Epidermal melanocyte (primary cell): ENCODE measurements around a stretch of chr20.

DNA sequence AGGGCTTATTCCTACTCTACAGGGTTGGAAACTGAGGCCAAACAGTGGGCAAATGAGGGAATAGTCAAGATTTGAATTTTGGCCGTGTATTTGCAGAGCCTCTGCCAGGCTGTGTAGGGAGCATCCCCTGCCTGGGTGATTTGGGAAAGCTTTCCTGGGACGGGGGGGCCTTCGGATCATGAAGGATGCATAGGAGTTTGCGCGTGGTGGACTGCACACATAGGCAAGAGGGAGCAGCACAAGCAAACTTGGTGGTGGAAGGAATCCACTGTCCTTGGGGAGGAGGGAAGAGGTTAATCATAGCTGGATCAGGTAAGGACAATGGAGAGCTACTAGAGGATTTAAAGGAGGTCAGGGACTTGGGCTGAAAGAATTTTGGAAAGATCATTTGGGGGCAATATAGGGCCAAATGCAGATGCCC is 2.4 kb downstream of the PTPRA start:
- RRBS, result no CpG with 5 or more reads among the region's 5 CpGs

DNA sequence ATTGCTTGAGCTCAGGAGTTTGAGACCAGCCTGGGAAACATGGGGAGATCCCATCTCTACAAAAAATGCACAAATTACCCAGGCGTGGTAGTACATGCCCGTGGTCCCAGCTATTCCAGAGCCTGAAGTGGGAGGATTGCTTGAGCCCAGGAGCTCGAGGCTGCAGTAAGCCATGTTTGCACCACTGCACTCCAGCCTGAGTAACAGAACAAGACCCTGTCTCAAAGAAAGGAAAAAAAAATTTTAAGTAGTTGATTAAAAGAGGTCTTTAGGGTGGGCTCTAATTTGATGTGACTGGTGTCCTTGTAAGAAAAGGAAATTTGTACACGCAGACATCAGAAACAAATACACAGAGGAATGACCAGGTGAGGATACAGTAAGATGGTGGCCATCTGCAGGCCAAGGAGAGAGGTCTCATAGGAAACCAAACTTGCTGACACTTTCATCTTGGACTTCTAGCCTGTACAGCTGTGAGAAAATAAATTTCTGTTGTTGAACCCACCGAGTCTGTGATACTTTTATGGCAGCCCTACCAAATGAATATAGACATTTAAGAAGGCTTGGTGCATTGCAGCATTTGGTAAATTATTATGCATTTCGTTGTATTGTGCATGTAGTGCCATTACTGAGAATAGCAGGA is 56.4 kb downstream of the PTPRA start:
- RRBS, result no CpG with 5 or more reads among the region's 6 CpGs

GRCh38 chr20:2946814-2947157 is 73.5 kb downstream of the PTPRA start:
- RRBS, result no CpG with 5 or more reads among the region's 1 CpG

- RRBS, result no CpG with 5 or more reads among the region's 4 CpGs
Measured at GRCh38 chr20:2957831-2958385, 84.6 kb downstream of the PTPRA start.

DNA sequence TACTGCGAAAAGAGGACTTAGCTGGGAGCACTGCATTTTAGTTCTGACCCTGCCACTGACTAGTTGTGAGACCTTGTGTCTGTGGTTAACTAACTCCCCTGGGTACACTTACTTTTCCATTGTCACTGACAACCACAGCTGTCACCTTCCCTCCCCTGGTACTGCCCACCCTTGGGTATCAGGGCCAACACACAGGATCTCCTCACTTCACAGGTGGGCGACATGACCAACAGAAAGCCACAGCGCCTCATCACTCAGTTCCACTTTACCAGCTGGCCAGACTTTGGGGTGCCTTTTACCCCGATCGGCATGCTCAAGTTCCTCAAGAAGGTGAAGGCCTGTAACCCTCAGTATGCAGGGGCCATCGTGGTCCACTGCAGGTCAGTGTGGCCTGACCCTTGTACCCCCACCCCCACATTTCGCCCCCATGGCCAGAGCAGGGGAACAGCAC is 21.6 kb upstream of the GNRH2 start:
- RRBS, result no CpG with 5 or more reads among the region's 7 CpGs

DNA sequence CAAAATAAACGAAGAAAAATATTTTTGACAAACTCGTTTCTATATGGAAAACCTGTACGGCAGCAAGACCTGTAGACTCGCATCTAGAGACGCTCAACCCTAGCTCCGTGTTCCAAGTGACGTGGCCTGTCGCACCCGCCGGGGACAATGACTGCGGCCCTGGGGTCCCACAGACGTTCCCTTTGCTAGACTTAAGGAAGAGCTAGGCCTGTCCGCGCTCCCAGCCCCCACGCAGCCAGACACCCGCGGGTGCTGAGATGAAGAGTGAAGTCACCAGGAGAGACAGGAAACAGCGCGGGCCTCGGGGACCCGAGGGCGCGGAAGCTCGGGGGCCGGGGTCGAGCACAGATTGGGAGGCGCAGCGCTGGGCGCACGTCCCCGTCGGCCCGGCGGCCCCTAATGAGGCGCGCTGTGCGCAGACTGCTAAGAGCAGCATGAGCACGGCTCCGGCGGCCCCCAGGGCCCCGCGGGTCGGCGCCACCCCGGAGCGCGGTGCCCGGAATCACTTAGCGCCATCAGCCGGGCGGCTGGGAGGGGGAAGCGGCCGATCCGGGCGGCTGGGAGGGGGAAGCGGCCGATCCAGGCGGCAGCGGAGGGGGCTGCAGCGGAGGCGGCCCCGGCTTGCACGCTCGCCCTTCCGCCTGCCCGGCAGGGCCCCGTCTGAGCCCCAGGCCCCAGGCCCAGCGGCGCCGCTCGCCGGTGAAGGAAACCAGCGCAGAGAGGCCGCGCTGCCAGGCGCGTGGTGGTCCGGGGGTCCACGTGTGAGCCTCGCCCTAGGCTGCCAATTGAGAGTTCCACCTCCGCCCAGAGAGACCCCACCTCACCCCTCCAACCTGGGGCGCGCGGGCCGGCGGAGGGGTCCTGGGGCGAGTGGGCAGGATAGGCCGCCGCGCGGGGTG is 8.2 kb upstream of the AVP start:
- RRBS, result 11% methylated on average over 51 of the region's 91 CpGs

DNA sequence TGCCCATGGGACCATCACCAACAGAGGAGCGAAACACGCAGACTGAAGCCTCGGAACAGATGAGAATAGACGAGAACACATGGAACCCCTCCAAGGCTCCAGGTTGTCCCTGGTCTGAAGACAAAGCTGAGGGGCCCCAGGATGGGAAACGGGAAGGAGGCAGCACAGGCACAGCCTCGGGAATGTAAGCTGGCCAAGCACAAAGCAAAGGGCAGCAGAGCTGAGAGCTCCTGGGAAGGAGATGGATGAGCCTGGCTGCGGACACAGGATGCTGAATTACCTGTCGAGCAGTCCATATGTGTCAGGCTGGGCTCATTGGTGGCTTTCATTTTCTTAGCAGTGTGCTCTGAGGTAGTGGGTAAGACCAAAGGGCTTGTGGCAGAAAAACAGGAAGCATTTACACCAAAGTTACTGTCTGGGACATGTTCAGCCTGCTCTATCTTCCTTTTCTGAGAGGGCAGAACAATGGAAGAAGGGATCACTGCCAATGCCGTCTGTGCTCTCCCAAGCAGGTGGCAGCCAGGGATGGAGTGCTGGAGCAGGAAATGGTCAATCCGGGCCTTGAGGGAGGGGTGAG is 36.7 kb upstream of the AVP start:
- RRBS, result no CpG with 5 or more reads among the region's 10 CpGs

DNA sequence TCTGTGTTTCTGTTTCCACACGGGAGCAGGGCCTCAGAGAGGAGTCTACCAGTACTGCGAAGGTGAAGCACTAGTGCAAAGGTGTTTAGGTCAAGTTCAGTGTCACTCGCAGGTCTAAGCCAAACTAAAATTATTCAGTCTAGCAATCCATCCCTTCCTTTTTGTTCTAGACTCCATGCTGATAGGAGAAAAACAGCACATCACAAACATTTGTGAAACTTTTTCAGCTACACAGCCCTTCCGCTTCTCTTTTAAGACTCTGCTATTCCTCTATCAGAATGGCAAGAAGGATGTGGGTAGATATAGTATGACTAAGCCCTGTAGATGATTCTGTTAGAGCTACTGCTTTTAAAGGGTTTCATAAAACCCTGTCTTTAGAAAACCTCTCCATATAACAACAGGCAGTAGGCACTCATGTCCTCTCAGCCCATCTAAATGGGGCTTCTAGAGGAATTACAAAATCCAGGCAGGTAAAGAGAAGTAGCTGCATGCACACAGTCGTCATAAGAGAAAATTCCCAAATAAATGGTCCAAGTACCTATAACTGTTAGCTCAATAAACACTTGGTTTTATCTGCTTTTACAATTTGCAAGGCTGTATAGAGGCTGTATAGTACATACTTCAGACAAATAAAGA is 2.3 kb downstream of the FASTKD5 start:
- RRBS, result no CpG with 5 or more reads among the region's 5 CpGs

GRCh38 chr20:3212514-3212966 is 3.2 kb downstream of the ITPA start:
- RRBS, result no CpG with 5 or more reads among the region's 2 CpGs

GRCh38 chr20:3492192-3493007 is 21.6 kb downstream of the ATRN start:
- RRBS, result no CpG with 5 or more reads among the region's 13 CpGs

- RRBS, result no CpG with 5 or more reads among the region's 2 CpGs
Measured at GRCh38 chr20:3560541-3561036, 89.8 kb downstream of the ATRN start.

- RRBS, result no CpG with 5 or more reads among the region's 5 CpGs
Measured at GRCh38 chr20:3688157-3688759, 6.4 kb upstream of the ADAM33 start.

DNA sequence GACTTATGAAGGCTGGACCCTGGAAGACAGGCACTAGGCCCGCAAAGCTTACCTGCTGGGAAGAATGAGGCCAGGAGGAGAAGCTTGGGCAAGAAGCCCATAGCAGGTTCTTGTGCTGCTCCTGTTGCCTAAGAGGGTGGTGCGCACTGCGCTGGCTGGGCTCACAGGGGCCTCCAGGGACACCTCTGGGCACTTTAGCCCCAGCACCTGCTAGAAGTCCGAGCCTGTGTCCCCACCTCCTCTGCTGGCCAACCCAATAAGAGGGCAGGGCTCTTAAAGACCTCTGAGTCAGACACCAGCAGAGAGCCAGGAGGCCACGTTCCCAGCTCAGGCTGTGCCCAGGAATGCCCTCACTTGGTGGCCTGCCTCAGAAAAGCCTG is 5.4 kb downstream of the SIGLEC1 start:
- RRBS, result no CpG with 5 or more reads among the region's 5 CpGs

GRCh38 chr20:3728638-3729315 is 3.7 kb upstream of the HSPA12B start:
- RRBS, result 98% methylated on average over 2 of the region's 4 CpGs

- RRBS, result 51% methylated on average over 4 of the region's 12 CpGs
Measured at GRCh38 chr20:3784058-3784589, 2.4 kb downstream of the CENPB start.

DNA sequence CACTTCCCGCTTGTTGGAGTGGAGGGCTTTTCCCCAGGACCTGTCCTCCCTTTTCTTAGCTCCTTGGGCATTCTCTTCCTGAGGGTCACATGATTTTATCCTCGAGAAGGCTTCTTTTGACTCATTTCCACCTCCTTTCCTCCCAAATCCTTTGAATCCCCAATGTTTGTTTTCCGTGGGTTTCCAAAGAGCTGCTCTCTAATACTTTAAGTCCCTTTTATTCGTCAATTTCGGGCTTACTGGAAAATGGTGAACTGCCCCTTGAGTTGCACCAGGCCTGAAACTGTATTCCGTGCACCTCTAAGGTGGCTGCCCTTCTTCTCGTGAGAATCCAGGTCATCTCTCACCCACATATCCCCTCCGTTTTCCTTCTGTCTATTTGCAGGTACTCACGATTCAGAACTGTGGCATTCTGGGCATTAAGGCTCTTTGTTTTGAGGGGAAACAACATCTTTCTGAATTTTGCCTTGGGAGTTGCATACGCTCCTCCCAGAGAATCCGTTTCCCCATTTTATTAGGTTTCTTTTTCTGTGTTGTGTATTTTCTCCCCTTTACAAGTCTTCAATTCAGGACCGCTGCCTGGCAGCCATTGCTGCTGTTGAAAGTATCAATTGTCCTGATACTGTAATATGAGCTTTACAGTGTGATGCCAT is 877 bp downstream of the PANK2 start:
- RRBS, result no CpG with 5 or more reads among the region's 12 CpGs

- RRBS, result no CpG with 5 or more reads among the region's 2 CpGs
Measured at GRCh38 chr20:4189323-4189712, 40.7 kb downstream of the SMOX start.

GRCh38 chr20:4248120-4248829 is 812 bp downstream of the ADRA1D start:
- RRBS, result 7% methylated on average over 12 of the region's 74 CpGs

- RRBS, result no CpG with 5 or more reads among the region's 18 CpGs
Measured at GRCh38 chr20:4720613-4721264, 970 bp upstream of the PRND start.

GRCh38 chr20:4766704-4767225 is 45.1 kb downstream of the PRND start:
- RRBS, result no CpG with 5 or more reads among the region's 4 CpGs